SJSA1 (cell line): ENCODE results near the genes NDUFB10, NOXO1, RAB26 and ABCA3.

GRCh38 chr16:1959067-1960129 is at the start of gene NDUFB10:
TSS of gene NDUFB10 (plus strand) at chr16:1959538.
- RAMPAGE, long total RNA: start-site peak on the plus strand at chr16:1959509-1959603, 4,572 and 3,176 reads in 2 replicates

DNA sequence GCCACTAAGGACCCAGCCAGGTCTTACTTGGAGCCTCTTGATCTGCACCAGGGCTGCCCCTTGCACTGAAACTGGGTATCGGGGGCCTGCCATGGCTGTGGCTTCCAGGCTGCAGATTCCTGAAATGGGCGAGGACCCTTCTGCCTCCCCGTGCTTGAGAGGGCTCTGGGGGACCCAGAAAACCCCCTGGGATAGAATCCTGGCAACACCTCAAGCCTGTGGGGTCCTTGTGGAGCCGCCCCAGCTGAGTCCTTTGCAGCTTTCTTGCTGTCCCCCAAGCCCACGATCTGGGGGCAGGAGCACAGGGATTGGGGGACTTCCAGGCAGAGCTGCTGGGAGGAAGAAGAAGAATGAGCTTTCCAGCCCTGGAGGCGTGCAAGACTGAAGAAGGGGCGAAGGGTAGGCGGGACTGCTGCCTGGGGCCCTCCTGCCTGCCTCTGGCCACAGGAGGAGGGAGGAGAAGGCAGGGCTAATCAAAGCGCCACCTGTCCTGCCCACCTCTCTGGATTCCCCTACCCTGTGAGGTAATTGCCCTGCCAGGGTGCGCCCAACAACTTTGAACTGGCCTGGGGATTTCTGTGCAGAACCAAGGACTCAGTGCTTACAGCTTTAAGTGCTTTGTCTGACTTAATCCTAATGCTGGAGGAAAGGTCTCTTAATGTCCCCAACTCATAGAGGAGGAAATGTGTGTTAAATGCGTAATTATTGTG is at the start of gene NOXO1:
TSS of gene NOXO1 (minus strand) at position 383 of the 710 bp plus-strand sequence.
- RAMPAGE, long total RNA: no peak

DNA sequence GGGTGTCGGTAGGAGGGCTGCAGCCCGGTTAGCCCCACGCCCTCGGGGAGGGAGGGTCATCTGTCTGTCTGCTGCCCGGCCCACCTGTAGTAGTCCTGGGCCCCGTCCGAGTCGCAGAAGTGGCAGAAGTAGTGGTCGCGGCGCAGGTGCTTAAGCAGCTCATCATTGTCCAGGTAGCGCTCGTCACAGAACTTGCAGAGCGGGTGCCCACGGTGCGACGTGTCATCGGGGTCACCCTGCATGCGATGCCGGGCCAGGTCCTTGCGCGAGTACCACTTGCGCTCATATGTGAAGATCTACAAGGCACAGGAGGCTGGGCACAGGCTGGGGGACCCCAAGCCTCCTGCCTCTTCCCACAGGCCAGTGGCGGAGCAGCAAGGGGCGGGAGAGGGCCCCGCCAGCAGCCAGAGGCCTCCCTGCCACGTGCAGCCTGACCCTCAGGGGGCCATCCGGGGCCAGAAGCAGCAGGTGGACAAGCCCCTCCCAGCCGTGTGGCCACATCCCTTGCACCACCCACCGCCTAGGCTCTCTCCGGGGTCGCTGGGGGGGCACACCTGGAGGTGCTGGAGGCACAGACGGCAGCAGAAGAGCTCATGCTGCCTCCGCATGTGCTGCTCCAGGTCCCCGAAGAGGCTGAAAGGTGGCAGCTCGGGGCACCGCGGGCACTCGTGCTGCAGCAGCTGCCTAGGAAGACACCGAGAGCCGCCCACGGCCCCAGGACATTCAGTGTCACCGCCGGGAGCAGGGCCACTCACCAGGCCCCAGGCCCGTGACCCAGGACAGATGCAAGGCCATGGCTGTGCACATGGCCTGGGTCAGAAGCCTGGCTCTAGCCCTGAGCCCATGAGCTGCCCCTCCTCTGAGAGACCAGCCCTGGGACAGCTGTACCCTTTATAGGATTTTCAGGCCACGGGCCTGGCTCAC is 12.9 kb downstream of the SYNGR3 start:
- RAMPAGE, long total RNA: no peak

DNA sequence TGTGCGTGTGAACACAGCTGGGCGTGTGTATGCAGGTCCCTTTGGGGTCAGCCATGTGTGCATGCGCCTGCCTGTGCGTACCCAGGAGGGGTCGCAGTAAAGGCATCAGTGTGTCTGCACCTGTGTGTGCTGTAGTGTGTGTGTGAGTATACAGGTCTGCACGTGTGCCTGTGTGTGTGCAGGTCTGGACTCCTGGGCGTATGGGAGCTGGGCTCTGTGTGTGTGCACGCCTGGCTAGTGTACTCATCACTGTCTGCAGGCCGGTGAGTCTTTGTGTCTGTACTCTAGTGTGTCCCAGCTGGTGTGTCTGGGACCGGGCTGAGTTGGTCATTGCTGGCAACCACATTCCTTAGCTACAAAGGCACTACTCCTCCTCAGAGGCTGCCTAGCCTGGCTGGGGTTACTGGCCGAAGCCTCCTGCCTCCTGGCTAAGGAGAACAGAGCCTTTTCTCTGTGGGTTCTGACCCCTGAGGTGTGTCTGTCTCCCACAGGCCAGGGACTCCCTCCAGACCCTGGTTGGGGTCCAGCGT is 933 bp downstream of the NHERF2 start:
- RAMPAGE, long total RNA: no peak

- RAMPAGE, long total RNA: no peak
Observed at GRCh38 chr16:2033828-2034529, 7.3 kb downstream of the NHERF2 start.

DNA sequence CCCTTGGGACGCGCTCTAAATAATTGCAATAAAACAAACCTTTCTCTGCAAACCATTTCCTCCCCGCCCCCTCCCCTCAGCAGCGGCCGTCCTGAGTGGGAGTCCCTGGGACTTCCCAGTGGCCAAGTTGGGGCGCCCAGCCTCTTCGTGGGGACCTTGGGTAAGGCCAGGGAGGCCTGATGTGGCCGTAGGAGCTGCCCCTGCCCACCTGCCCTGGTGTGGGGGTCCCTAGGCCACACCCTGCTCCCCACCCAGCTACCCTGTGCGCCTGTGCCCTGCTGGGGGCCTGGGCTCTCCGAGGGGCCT is 9.2 kb downstream of the NTHL1 start:
- RAMPAGE, long total RNA: no peak

DNA sequence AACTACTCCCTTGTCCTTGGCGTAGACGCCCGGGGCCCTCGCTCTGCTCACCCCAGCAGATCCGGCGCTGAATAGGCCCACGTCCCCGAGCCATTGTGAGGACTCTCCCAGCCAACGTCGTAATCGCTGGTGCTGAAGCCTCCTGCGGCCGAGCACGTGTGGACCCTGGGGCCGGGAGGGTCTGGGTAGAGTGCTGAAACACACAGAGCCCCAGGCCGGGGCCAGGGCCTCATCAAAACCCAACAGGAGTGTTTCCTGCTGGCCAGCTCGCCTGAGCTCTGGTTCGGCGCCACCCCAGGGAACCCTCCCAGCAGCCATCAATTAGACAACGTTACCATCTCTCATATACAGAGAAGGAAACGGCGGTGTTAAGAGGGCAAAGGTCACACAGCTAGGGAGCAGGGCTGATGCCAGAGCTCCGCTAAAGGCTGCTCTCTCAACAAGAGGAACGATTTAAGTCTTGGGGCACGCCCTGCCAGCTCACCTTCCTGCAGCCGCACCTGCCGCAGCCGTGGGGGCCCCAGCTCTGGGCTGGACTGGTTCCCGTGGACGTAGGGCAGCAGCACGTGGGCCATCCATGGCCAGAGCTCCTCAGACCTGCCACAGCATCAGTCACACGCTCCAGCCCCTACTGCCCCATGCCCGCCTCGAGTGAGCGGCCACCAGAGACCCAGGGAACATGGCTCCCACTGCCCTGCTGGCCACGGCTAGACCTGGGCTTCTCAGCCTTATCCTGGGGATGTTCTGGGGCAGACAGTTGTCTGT is 43.5 kb downstream of the PKD1 start:
- RAMPAGE, long total RNA: no peak

DNA sequence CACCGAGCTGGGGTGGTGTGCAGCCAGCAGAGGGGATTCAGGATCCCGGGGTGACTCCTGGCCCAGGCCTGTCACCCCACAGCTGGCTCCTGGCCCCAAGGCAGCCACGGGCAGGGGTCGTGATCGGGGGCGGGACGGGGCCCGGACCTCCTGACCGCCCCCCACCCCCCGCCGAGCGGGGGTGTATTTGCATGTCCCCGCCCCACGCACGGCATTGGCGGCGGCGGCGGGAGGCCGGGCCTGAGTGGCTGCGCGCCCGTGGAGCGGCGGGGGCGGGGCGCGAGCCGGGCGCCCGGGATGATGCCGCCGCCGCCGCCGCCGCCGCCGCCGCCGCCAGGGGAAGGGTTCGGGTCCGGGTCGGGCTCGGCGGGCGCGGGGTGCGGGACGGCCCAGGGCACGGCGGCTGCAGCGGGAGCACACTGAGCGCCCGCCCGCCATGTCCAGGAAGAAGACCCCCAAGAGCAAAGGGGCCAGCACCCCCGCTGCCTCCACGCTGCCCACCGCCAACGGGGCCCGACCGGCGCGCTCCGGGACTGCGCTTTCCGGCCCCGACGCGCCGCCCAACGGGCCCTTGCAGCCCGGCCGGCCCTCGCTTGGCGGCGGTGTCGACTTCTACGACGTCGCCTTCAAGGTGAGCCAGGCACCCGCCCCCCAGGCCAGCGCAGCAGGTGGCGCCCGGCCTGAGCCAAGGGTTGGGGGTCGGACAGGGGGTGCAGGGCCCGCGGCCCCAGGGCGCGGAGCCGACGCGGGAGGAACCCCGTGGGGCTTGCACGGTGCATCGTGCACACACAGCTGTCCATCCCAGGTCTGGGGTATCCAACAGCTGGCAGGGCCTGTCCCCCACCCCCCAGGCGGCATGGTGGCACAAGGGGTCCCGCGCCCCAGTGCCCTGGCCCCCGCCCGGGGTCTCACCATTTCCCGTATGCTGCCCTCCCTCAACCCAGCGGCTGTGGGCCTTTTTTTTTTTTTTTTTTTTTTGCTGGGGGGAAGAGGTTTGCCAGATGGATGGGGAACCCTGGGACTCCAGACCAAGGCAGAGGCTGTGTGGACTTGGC is at the start of gene RAB26:
TSS of gene RAB26 (plus strand) at position 278 of the 1,055 bp plus-strand sequence.
- RAMPAGE, long total RNA: no peak

DNA sequence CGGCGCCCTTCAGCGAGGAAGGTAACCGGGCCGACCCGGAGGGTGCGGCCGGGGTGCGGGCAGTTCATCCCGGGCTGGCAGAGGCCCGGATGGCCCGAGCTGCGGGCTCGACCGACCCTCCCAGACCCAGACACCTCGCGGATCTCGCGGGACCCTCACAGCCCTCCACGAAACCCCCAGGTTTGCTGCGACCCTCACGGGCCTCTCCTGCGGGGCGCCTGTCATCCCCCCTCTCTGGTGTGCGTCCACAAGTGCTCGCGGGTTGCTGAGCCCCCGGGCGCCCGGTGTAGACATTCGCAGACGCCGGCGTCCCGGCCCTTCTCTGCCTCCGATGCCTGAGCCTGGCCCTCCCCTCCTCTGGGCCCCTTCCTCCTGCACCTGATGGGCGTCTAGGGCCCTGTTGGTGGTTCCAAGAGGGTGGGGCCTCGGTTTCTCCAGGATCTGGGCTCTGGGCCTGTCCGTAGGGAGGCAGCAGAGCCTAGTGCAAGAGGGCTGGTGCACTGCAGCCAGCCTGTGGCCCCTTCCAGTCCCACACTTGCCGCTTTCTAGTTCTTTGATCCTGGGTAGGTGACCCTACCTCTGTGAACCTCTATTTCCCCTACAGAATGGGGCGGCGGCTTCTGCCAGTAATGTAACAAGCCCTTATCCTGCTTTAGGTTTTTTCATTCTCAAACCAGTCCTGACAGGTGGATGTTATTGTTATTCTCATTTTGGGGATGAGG is 520 bp downstream of the E4F1 start:
- RAMPAGE, long total RNA: no peak

DNA sequence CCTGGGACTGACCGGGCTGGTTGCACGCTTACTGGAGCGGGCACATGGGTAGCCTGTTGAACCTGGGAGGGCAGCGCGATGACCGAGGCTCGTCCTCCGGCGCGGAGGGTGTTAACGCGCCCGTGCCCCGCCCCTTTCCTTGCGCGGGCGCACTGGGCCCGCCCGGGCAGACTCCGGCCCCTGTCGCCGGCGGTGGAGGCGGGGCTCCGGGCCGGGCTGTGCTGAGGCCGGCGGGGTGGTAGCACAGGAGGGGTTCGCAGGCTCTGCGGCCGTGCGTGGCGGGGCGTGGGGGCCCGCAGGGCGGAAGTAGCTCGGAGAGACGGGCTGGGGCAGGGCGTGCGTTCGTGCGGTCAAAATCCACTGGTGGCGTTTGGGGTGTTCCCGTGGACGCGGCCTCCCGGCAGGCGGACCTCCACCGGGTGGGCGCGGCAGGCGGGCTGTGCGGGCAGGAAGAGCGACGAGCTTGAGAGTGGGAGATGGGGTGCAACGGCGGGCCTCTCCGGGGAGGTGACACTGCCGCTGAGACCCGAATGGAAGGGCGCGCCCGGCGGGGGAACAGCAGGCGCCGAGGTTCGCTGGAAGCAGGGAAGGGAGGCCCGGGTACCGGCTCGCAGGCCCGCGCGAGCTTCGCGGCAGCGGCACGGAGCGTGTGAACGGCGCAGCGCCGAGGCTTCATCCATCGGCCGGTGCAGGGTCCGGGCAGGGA is 501 bp upstream of the RNPS1 start:
- RAMPAGE, long total RNA: no peak

- RAMPAGE, long total RNA: no peak
Observed at GRCh38 chr16:2340427-2341322, at the start of gene ABCA3. TSS of gene ABCA3 (minus strand) at chr16:2340728.

DNA sequence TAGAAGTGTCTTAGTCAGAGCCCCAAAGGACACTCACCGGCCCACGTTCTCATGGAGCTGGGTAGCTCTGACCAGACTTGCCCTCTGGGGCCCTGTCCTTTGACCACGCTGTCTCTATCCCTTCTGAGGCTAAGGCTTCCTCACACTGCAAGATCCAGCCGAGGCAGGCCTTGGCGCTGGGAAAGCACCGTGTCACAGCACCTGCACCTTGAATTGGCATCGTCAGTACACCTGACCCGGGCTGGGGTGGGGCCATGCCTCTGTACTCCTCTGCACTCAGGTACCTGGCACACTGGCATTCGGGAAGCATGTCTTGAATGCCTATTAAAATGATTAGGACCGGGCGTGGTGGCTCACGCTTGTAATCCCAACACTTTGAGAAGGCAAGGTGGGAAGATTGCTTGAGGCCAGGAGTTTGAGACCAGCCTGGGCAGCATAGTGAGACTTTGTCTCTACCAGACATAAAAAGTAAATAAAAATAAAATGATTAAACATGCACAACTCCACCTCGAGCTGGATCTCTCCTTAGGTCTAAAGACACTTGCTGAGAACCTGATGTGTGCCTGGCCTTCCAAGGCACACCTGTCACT is 6.1 kb downstream of the TBC1D24 start:
- RAMPAGE, long total RNA: no peak

DNA sequence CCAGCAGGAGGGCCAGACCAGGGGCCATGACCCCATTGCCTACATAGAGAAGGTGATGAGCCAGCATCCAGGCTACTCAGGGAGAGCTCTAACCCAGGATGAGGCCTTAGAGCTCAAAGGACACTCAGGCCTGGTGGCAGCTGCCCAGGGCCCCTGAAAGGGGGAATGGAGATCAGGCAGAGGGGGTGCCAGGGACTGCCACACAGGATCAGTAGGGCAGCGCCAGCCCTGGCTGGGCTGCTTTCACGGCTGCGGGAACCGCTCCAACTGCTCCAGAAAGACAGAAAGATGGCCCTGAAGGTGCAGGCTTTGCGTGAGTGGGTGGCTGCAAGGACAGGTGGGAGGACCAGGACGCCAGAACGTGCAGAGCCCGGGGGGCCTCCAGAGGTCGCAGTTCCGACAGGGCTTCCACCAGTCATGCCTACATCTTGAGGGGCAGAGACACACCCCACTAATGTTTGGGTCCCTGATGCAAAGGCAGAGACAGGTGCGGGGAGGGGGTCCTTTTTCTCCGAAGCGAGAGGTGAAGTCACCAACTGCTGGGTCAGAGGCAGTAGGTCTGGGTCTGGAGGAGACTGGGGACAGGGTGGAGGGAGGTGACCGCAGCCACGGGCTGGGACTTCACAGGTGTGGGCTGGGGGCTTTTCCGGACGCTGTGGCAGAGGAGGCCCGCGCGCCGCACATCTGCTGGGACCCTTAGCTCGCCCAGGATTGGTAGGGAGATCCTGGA is 804 bp upstream of the ATP6V0C start:
- RAMPAGE, long total RNA: no peak

DNA sequence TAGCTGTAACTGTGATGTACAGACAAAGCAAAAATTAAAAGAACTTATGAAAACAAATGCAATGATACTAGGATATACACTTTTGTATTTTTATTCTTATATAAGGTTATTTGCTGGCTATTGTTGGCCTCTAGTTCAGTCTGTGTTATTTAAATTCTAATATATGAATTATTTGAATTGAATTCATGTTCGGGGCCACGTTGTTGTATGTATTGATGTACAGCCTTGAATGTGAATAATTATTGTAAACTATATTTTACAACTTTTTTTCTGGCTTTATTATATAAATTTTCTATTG is 64.9 kb downstream of the PDPK1 start:
- RAMPAGE, long total RNA: no peak

DNA sequence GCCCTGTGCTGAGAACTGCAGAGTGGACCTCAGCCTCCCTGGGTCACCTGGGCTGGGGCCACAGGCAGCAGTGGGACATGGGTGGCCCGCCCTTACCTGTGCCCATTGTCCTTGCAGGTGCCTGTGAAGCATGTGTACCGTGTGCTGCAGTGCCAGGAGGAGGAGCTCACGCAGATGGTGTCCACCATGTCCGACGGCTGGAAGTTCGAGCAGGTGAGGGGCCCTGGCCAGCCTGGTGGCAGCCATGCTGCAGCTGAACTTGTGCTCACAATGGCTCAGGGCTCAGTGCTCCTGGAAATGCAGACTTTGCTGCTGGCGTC is 17.3 kb downstream of the KCTD5 start:
- RAMPAGE, long total RNA: no peak

DNA sequence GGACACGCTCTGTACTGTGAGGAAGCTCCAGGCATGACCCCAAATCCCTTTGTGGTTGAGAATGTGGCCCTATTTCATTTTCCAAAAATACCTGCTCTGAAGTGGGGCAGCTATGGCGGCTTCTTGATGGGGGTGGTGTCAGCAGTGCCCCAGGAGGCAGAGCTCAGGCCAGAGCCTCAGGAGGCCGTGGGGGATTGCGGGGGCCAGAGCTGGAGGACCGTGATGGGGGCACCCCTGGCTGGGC is 16.0 kb downstream of the PRSS27 start:
- RAMPAGE, long total RNA: no peak

DNA sequence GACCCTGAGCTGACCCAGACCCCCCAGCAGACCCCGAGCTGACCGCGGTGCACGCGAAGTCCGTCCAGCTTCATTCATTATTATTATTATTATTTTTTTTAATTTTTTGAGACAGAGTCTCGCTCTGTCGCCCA is 280 bp upstream of the PRSS27 start:
- RAMPAGE, long total RNA: no peak

- RAMPAGE, long total RNA: no peak
Observed at GRCh38 chr16:2754986-2755475, 2.6 kb downstream of the SRRM2 start.

DNA sequence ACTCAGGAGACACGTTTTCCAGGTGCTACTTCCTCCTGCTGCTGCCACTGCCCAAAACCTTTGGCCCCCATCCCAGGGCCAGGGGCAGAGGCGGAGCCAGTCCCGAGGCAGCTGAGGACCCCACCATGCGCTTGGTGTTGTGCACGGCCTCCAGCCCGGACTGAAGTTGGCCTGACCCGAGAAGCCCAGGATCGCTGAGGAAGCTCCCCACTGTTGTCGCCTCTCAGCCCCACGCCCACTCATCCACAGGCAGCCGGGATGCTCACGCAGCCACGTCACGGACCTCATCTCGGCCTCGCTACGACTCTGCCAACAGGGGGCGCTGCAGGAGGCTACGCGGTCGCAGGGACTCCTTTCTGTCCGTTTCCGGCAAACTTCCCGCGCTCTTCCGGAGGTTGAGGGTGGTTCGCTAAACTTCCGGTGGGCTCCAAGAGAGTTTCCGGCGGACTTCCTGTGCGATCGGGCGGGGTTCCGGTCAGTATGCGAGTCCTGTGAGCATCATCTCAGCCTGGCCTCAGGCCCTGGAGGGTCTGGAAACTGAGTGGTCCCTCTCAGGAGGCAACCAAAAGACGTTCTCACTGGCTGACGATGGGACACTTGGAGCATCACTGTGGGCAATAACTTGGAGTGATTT is 12.3 kb downstream of the ZG16B start:
- RAMPAGE, long total RNA: no peak

GRCh38 chr16:2856146-2856610 is 1.8 kb downstream of the PRSS22 start:
- RAMPAGE, long total RNA: no peak